ENCODE measurements around the genes CPVL and GGCT.

DNA sequence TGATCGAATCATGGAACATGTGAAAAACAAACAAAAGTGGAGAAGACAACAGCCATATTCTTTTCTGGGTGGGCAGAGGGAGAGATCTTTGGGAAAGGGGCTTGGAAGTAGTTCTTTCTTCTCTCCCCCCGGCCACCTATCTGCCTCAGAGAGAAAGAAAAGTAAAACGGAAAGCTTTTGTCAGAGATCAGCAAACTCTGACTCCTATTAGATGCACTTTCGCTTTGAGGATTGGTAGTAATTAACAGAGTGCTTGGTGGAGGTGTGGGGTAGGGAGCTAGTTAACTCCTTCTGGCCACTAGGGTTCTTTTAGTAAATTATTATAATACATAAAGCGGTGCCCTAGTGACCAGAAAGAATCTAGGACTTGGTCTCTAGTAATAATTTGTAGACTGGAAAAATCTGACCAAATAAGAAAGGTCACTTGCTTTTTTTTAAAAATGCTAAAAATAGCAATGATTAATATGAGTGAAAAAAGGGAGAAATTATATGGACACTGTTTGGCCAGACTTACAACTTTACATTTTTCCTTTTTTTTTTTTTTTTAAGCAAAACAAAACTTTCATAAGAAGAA is 54.6 kb downstream of the CPVL start:
- RAMPAGE, long total RNA: no peak
- RRBS: no CpG with 5 or more reads among the region's 5 CpGs
PRO-cap:
- standard: no peak
- CoPRO, capped RNA only, 2 experiments: no peak in any of the 2 experiments
- CoPRO, capped and uncapped RNA, 2 experiments: no peak in any of the 2 experiments
- CoPRO, uncapped RNA only, 2 experiments: no peak in any of the 2 experiments
CAGE:
- cytosol, long polyA plus RNA: no peak
- long polyA plus RNA: no peak
- nucleolus, long total RNA: no peak
- nucleus, long polyA plus RNA: no peak

GRCh38 chr7:29146308-29147121 is at the start of gene CPVL:
Gene CPVL, minus strand, starts transcription at chr7:29146537.
- RAMPAGE, long total RNA: no peak
- RRBS: no CpG with 5 or more reads among the region's 34 CpGs
PRO-cap:
- standard: no peak
- CoPRO, capped RNA only, 2 experiments: no peak in any of the 2 experiments
- CoPRO, capped and uncapped RNA, 2 experiments: no peak in any of the 2 experiments
- CoPRO, uncapped RNA only, 2 experiments: no peak in any of the 2 experiments
CAGE:
- cytosol, long polyA plus RNA: no peak
- long polyA plus RNA: no peak
- nucleolus, long total RNA: no peak
- nucleus, long polyA plus RNA: no peak

GRCh38 chr7:29147905-29148159 is 1.5 kb upstream of the CPVL start:
- RAMPAGE, long total RNA: no peak
- RRBS: no CpG with 5 or more reads among the region's 4 CpGs
PRO-cap:
- standard: no peak
- CoPRO, capped RNA only, 2 experiments: no peak in any of the 2 experiments
- CoPRO, capped and uncapped RNA, 2 experiments: no peak in any of the 2 experiments
- CoPRO, uncapped RNA only, 2 experiments: no peak in any of the 2 experiments
CAGE:
- cytosol, long polyA plus RNA: no peak
- long polyA plus RNA: no peak
- nucleolus, long total RNA: no peak
- nucleus, long polyA plus RNA: no peak

- RAMPAGE, long total RNA: no peak
- RRBS: no CpG with 5 or more reads among the region's 13 CpGs
PRO-cap:
- standard: no peak
- CoPRO, capped RNA only, 2 experiments: no peak in any of the 2 experiments
- CoPRO, capped and uncapped RNA, 2 experiments: no peak in any of the 2 experiments
- CoPRO, uncapped RNA only, 2 experiments: no peak in any of the 2 experiments
CAGE:
- cytosol, long polyA plus RNA: no peak
- long polyA plus RNA: no peak
- nucleolus, long total RNA: no peak
- nucleus, long polyA plus RNA: no peak
Observed at GRCh38 chr7:29281715-29282436, 87.3 kb downstream of the CHN2 start.

DNA sequence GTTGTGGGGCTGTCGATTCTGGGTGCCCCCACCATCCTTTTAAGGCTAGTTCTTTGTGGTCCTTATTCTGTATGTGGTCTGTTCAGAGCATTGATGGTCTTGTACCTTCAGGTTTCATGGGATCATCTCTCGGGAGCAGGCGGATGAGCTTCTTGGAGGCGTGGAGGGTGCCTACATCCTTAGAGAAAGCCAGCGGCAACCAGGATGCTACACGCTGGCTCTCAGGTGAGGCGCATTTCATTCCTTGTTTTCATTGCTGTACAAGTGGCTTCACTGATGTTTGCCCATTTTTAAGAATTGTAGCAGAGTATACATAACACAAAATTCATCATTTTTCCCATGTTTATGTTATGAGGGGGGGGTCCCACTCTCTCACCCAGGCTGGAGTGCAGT is 165.4 kb upstream of the PRR15 start:
- RAMPAGE, long total RNA: no peak
- RRBS: no CpG with 5 or more reads among the region's 7 CpGs
PRO-cap:
- standard: no peak
- CoPRO, capped RNA only, 2 experiments: no peak in any of the 2 experiments
- CoPRO, capped and uncapped RNA, 2 experiments: no peak in any of the 2 experiments
- CoPRO, uncapped RNA only, 2 experiments: no peak in any of the 2 experiments
CAGE:
- cytosol, long polyA plus RNA: no peak
- long polyA plus RNA: no peak
- nucleolus, long total RNA: no peak
- nucleus, long polyA plus RNA: no peak

- RAMPAGE, long total RNA: no peak
- RRBS: no CpG with 5 or more reads among the region's 17 CpGs
PRO-cap:
- standard: no peak
- CoPRO, capped RNA only, 2 experiments: no peak in any of the 2 experiments
- CoPRO, capped and uncapped RNA, 2 experiments: no peak in any of the 2 experiments
- CoPRO, uncapped RNA only, 2 experiments: no peak in any of the 2 experiments
CAGE:
- cytosol, long polyA plus RNA: no peak
- long polyA plus RNA: no peak
- nucleolus, long total RNA: no peak
- nucleus, long polyA plus RNA: no peak
Observed at GRCh38 chr7:29609037-29610015, 45.7 kb downstream of the PRR15 start.

- RAMPAGE, long total RNA: no peak
PRO-cap:
- standard: no peak
- CoPRO, capped RNA only, 2 experiments: no peak in any of the 2 experiments
- CoPRO, capped and uncapped RNA, 2 experiments: no peak in any of the 2 experiments
- CoPRO, uncapped RNA only, 2 experiments: no peak in any of the 2 experiments
CAGE:
- cytosol, long polyA plus RNA: no peak
- long polyA plus RNA: no peak
- nucleolus, long total RNA: no peak
- nucleus, long polyA plus RNA: no peak
Observed at GRCh38 chr7:29796122-29796450, 10.2 kb upstream of the WIPF3 start.

DNA sequence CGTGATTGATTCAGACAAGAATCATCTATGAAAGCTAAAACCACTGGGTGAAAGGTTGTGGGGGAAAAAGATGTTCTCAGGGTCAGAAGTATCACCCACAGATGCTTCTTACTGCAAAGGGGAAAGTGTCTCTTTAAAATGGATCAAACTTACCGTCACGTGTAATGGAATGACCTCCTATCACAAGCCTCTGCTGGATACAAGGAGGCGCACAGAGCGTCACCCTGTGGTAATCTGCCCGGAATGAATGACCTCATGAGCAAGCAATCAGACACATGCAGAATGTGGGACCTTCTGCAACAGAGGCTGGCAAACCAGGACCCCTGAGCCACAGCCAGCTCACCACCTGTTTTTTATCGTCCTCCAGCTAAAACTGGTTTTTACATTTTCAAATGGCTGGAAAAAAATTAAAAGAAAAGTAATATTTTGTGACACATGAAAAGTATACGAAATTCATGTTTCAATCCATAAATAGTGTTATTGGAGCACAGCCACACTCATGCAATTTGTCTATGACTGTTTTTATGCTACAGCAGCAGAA is 33.1 kb downstream of the WIPF3 start:
- RAMPAGE, long total RNA: no peak
- RRBS: no CpG with 5 or more reads among the region's 8 CpGs
PRO-cap:
- standard: no peak
- CoPRO, capped RNA only, 2 experiments: no peak in any of the 2 experiments
- CoPRO, capped and uncapped RNA, 2 experiments: no peak in any of the 2 experiments
- CoPRO, uncapped RNA only, 2 experiments: no peak in any of the 2 experiments
CAGE:
- cytosol, long polyA plus RNA: no peak
- long polyA plus RNA: no peak
- nucleolus, long total RNA: no peak
- nucleus, long polyA plus RNA: no peak

- RAMPAGE, long total RNA: no peak
- RRBS: no CpG with 5 or more reads among the region's 21 CpGs
PRO-cap:
- standard: no peak
- CoPRO, capped RNA only, 2 experiments: no peak in any of the 2 experiments
- CoPRO, capped and uncapped RNA, 2 experiments: no peak in any of the 2 experiments
- CoPRO, uncapped RNA only, 2 experiments: no peak in any of the 2 experiments
CAGE:
- cytosol, long polyA plus RNA: no peak
- long polyA plus RNA: no peak
- nucleolus, long total RNA: no peak
- nucleus, long polyA plus RNA: no peak
Observed at GRCh38 chr7:29926247-29927221, 63.1 kb downstream of the SCRN1 start.

DNA sequence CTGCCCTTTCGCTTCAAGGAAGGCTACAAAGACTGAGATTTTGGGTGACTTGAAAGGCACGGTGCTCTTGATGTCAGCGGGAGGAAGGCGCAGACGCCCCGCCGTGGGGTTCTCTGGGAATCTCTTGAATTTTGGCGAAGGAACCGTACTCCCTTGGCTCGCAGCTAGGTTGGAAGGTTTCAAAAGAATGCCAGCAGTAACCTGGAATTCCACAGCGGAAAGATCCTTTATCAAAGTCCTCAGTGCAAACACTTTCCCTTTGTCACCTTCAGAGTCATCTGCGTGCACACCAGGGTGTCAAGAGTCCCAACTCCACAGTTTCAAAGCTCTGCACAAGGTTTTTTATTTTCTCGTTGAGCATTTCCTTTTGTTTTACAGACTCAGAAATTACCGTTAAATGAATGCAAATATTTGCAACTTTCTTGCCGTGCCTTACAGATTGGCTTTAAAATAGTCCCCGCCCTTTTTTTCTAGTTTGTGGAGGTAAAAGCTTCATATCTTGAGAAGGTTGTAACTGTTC is 864 bp downstream of the PLEKHA8 start:
- RAMPAGE, long total RNA: no peak
- RRBS: no CpG with 5 or more reads among the region's 16 CpGs
PRO-cap:
- standard: no peak
- CoPRO, capped RNA only, 2 experiments: no peak in any of the 2 experiments
- CoPRO, capped and uncapped RNA, 2 experiments: no peak in any of the 2 experiments
- CoPRO, uncapped RNA only, 2 experiments: no peak in any of the 2 experiments
CAGE:
- cytosol, long polyA plus RNA: no peak
- long polyA plus RNA: no peak
- nucleolus, long total RNA: no peak
- nucleus, long polyA plus RNA: no peak

- RAMPAGE, long total RNA: no peak
- RRBS: no CpG with 5 or more reads among the region's 3 CpGs
PRO-cap:
- standard: no peak
- CoPRO, capped RNA only, 2 experiments: no peak in any of the 2 experiments
- CoPRO, capped and uncapped RNA, 2 experiments: no peak in any of the 2 experiments
- CoPRO, uncapped RNA only, 2 experiments: no peak in any of the 2 experiments
CAGE:
- cytosol, long polyA plus RNA: no peak
- long polyA plus RNA: no peak
- nucleolus, long total RNA: no peak
- nucleus, long polyA plus RNA: no peak
Observed at GRCh38 chr7:30032628-30033170, 4.5 kb downstream of the PLEKHA8 start.

DNA sequence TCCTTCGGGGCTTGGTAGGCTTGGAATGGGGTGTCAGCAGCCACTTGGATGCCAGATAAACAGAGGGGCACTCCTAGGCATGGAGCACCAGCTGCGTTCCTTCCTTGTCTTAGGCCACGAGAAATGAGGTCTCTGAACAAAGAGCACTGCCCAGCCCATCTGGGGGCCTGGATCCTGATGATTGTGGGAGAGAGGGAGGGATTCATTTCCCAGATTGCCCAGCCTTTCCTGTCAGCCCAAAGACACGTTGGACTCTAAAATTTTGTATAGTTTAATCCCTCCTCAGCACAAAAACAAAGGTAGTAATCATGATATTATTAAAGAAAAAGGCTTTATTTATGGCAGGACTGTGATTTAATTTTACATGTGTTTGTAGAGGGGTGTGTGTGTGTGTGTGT is 5.2 kb downstream of the MTURN start:
- RAMPAGE, long total RNA: no peak
- RRBS: no CpG with 5 or more reads among the region's 4 CpGs
PRO-cap:
- standard: no peak
- CoPRO, capped RNA only, 2 experiments: no peak in any of the 2 experiments
- CoPRO, capped and uncapped RNA, 2 experiments: no peak in any of the 2 experiments
- CoPRO, uncapped RNA only, 2 experiments: no peak in any of the 2 experiments
CAGE:
- cytosol, long polyA plus RNA: no peak
- long polyA plus RNA: no peak
- nucleolus, long total RNA: no peak
- nucleus, long polyA plus RNA: no peak

- RAMPAGE, long total RNA: no peak
- RRBS: no CpG with 5 or more reads among the region's 4 CpGs
PRO-cap:
- standard: no peak
- CoPRO, capped RNA only, 2 experiments: no peak in any of the 2 experiments
- CoPRO, capped and uncapped RNA, 2 experiments: no peak in any of the 2 experiments
- CoPRO, uncapped RNA only, 2 experiments: no peak in any of the 2 experiments
CAGE:
- cytosol, long polyA plus RNA: no peak
- long polyA plus RNA: no peak
- nucleolus, long total RNA: no peak
- nucleus, long polyA plus RNA: no peak
Observed at GRCh38 chr7:30427528-30428101, 51.0 kb downstream of the NOD1 start.

DNA sequence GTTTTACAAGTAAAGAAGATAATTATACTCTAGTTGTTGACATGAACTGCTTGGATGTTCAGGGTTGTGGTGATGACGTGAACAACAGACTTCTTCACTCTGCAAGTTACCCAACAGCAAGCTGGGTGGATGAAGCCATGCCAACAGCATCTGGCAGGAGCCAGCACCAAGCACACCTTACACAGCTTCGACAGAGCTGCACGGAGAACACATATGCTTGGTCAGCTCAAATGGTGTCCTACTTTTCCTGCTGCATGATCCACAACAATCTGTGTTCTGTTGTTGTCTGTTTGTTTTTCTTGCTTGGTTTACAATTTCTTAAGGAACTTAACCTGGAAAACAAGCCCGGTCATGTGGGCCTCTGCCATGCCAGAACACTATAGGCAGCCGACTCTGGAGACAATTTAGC is 9.7 kb downstream of the NOD1 start:
- RAMPAGE, long total RNA: no peak
- RRBS: no CpG with 5 or more reads among the region's 5 CpGs
PRO-cap:
- standard: no peak
- CoPRO, capped RNA only, 2 experiments: no peak in any of the 2 experiments
- CoPRO, capped and uncapped RNA, 2 experiments: no peak in any of the 2 experiments
- CoPRO, uncapped RNA only, 2 experiments: no peak in any of the 2 experiments
CAGE:
- cytosol, long polyA plus RNA: no peak
- long polyA plus RNA: no peak
- nucleolus, long total RNA: no peak
- nucleus, long polyA plus RNA: no peak

DNA sequence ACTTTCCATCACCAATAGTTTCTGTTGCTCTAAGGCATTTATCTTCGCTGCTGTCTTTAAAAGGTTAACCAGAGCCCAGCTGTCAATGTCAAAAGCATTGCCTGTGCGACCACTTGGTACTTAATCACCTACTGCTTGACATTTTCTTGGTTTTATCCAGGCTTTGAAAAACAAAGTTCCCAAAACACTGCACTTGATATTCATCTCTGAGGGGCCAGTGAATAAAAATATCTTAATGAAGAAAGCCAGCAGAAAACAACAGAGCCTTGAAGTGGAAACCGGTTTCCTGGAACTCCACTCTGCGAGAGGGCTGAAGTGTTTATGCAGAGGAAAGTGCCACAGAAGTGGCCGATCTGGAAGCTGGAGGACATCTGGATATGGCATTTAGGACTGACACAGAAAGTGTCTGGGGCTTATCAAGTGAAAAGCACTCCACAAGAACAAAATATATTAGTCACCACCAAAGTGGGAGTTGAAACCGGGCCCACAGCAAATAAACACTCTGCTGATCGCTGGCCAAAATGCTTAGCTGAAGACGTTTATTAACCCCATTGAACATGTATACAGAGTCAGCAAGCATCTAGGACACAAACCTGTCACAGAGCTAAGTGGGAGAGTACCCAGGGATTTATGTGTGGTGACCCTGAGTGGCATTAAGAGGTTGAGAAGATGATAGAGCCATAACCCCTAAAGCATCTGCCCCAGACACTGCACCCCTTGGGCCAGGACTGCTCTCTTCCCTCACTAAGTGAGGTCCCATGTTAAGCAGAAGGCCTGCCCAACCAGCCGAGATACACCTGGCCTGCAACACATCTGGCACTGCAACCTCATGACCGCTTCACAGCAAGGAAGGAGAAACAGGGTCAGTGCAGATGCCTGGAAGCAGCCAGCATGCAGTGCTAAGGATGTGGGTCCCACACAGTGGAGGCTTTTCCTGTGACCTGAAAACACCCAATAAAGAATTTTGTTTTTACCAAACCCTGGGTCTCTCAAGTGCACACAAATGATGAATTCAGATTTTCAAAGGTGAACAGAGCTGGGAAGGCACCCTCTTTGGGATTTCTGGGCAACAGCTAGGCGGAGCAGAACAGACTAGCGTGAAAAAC is 7.7 kb downstream of the NOD1 start:
- RAMPAGE, long total RNA: no peak
- RRBS: no CpG with 5 or more reads among the region's 12 CpGs
PRO-cap:
- standard: no peak
- CoPRO, capped RNA only, 2 experiments: no peak in any of the 2 experiments
- CoPRO, capped and uncapped RNA, 2 experiments: no peak in any of the 2 experiments
- CoPRO, uncapped RNA only, 2 experiments: no peak in any of the 2 experiments
CAGE:
- cytosol, long polyA plus RNA: no peak
- long polyA plus RNA: no peak
- nucleolus, long total RNA: no peak
- nucleus, long polyA plus RNA: no peak

DNA sequence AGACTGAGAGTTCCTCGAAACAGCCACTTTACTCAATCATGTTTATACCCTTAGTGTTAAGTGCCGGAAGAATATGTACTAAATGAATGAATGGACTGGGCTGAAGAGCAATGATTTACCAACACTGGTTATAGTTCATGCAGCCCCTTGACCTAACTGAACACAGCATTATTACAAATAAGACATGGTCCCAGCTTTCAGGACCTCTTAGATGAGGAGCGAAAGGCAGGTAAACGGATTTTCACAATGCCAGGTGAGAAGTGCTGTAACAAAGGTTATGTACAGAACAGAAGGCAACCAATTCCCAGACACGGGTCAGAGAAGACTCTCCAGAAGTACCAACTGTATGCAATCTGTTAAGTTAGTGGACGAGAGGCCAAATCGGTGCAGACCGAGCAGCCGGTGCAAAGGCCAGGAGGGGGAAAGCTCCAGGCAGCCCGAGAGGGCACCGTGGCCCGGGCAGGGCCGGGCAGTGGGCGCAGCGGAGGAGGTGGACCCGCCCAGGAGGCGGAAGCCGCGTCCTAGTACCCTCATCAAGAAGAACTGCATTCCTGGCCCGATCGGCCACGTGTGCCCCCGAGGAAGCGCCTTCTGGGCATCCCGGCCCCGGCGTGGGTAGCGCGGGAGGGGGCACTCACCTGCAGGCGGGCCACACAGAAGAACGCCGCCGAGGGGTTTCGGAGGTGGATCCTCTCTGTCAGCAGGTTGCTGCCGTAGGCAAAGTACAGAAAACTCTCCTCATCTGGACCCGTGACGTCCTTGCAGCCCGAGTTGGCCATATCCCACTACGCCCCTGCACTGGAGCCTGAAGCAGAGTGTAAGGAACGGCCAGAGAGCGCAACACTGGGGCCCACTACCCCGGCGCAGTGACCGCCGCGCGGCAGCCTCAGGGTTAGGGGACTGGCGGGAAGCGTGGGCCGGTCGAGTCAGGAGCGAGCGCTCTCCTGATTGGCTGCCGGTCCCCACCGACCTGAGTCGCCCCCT is at the start of gene GGCT:
GGCT (minus strand) TSS at position 899 of the 984 bp plus-strand sequence.
- RAMPAGE, long total RNA: start-site peak on the minus strand centred at position 882 of the sequence, 35 bp wide, 3,341 and 10,120 reads in 2 replicates
- RRBS: 3% methylated on average over 13 of the region's 56 CpGs
PRO-cap:
- standard: bidirectional peak, plus-strand start outside the sequence, minus-strand start at position 868 of the sequence
- CoPRO, capped RNA only, 2 experiments: peak in 2 of 2 experiments; most common minus-strand start position 868 of the sequence (in 2)
- CoPRO, capped and uncapped RNA, 2 experiments: peak in 2 of 2 experiments; most common minus-strand start position 868 of the sequence (in 2)
- CoPRO, uncapped RNA only, 2 experiments: peak in 2 of 2 experiments; most common minus-strand start position 813 of the sequence (in 1)
CAGE:
- cytosol, long polyA plus RNA: start-site peak on the minus strand centred at position 851 of the sequence, 119 bp wide, 2,409 and 2,555 reads in 2 replicates
- long polyA plus RNA: start-site peak on the minus strand centred at position 847 of the sequence, 113 bp wide, 1,677 and 2,530 reads in 2 replicates
- nucleolus, long total RNA: no peak
- nucleus, long polyA plus RNA: start-site peak on the minus strand centred at position 847 of the sequence, 113 bp wide, 1,145 and 991 reads in 2 replicates

DNA sequence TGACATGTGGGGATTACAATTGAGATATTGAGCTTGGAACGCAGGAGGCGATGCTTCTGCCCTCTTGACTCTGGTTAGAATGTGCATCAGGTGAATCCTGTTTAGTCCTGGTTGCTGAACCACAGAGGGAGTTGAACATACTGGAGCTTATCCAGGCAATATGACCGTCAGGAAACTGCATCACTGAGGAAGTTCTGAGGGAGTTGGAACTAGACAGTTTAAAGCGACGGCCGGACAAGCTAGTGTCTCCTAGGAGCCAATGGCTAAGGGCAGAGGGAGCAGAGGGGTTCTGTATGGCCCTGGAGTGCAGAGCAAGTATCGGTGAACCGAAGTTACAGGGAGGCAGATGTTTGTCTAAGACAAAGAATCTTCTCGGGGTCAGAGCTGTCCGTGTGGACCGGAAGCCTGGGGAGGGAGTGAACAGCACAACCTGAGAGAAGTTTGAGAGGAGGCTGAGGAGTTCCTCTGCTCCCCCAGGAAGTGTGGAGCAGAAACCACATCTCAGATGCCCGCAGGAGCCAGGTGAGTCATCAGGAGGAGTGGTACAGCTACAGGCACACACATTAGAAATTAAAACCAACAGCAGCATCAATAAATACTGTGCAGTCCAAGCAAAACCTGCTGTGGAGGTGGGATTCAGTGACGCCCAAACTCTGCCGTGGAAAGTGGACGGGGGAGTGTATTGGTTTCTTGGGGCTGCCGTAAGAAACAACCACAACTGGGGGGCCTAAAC is 31.5 kb upstream of the GARS1 start:
- RAMPAGE, long total RNA: no peak
- RRBS: no CpG with 5 or more reads among the region's 16 CpGs
PRO-cap:
- standard: no peak
- CoPRO, capped RNA only, 2 experiments: no peak in any of the 2 experiments
- CoPRO, capped and uncapped RNA, 2 experiments: no peak in any of the 2 experiments
- CoPRO, uncapped RNA only, 2 experiments: peak in 1 of 2 experiments; most common minus-strand start position 334 of the sequence (in 1)
CAGE:
- cytosol, long polyA plus RNA: no peak
- long polyA plus RNA: no peak
- nucleolus, long total RNA: no peak
- nucleus, long polyA plus RNA: no peak

GRCh38 chr7:30597798-30598708 is 3.4 kb downstream of the GARS1 start:
- RAMPAGE, long total RNA: no peak
- RRBS: no CpG with 5 or more reads among the region's 10 CpGs
PRO-cap:
- standard: no peak
- CoPRO, capped RNA only, 2 experiments: no peak in any of the 2 experiments
- CoPRO, capped and uncapped RNA, 2 experiments: no peak in any of the 2 experiments
- CoPRO, uncapped RNA only, 2 experiments: peak in 1 of 2 experiments; most common plus-strand start chr7:30598136 (in 1)
CAGE:
- cytosol, long polyA plus RNA: no peak
- long polyA plus RNA: no peak
- nucleolus, long total RNA: no peak
- nucleus, long polyA plus RNA: no peak